Karpas-422 (cell line): ENCODE measurements around a stretch of chr18.

DNA sequence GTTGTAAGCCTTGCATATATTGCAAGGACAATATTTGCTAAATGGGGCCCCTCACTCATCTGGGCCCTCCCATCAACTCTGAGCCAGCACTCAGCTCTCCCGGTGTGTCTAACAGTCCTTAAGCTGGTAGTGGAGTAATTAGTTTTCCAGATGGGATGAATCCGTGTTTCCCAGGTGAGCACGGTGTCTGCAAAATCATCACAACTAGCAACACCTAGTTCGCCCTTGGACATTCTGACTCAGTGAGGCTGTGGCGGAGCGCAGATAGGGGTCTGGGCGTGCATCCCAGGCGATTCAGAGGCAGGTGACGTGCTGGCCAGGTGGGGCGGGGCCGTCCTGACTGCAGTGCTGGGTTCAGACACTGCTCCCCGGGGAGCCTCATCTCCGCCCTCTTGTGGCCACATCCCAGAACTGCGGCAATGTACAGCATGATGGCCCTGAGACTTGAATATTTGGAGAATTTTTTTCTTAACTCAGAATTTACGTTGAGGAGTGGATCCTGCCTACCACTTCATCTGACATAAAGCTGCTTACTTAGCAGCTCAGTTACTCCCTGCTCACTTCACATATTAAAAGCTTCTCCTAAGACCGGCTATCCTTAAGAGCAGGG is 149.4 kb downstream of the MBP start:
- PRO-cap: unidirectional peak, minus-strand start at position 244 of the sequence
- RAMPAGE, long total RNA: no peak

DNA sequence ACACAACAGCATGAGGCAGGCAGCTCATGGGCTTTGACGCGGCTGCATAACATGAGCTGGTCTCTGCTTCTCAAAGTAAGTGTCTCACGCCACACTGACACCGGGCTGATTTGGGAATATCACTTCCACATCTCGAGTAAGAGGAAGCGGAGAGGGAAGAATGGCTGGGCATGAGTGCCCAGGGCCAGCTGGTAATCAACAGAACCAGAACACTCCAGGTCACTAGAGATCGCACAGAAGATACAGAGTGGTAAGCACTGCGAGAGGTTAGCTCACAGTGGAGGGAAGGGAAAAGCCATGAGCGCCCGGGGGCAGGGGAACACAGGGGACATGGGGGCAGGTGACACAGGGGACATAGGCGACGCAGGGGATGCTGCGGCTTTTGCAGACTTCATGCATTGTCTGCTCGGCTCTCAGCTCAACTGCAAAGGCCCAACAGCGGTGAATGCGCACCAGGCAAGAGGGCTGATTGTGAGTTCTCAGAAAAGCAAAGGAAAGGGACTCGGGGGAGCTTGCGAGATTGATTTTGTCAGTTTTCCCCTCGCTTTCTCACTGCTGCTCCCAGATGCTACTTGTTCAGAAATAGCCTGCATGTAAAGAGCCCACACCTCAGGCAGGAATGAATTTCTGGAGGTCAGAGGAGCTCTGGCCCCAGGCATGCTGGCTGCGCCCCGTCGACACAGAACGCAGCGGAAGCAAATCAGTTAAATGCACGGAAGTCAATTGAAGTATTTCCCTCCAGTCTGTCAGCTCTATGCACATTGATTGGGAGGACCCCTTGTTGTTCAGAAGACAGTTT is 141.3 kb downstream of the MBP start:
- PRO-cap: no peak
- RAMPAGE, long total RNA: no peak

DNA sequence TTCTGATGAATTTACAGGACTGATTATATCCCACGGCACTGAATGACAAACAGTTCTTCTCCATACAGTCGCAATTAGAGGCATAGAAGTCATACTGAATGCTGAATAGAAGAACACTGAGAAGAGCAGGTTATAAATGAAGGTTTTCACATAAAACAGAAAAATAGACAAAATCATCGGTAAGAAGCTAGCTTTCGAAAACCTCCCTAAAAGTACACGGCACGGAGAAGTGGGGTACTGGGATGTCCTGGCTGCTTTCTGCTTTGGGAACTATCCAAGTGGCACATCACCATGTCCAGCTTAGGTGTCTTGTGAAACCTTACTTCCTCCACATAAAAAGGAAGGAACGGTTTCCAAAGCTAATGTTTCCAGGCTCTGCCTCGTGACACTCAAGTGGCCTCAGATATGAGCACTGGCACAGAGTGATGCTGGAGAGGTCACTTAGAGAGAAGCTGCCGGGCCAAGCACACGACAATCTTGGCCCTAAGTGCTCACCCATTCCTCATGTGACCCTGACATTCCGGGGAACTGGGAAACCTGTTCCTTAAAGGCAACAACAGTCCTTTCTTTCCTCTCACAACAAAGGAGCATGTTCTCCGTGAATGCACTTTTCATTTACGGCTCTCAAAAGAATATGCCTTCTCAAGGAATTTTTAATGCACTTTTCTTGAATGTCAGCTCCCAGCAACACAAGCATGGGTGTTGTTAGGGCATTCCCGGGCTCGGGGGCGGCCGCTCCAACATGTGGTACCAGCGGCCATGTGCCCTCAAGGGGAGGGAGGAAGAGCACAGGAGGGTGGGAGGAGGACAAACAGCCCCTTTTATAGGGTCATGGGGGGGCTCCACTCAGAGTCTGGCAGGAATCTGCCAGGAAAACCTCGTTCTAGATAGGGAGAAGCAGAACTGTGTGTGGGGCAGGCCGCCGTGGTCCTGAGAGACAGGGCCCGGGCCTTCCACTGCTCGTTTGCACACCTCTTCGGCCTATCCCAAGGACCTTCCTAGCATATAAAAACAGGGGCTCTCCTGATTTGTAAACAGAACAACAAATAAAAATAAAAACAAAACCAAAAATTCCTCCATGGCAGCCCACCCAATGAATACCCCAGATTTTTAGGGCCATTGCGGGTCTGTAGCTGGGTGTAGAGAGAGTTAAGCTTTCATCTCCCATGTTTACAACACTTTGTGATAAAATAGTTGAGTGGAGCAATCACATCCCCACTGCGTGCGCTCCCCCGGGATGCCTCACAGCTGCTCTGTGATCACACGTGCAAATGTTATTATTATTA is 118.6 kb downstream of the MBP start:
- PRO-cap: no peak
- RAMPAGE, long total RNA: no peak

DNA sequence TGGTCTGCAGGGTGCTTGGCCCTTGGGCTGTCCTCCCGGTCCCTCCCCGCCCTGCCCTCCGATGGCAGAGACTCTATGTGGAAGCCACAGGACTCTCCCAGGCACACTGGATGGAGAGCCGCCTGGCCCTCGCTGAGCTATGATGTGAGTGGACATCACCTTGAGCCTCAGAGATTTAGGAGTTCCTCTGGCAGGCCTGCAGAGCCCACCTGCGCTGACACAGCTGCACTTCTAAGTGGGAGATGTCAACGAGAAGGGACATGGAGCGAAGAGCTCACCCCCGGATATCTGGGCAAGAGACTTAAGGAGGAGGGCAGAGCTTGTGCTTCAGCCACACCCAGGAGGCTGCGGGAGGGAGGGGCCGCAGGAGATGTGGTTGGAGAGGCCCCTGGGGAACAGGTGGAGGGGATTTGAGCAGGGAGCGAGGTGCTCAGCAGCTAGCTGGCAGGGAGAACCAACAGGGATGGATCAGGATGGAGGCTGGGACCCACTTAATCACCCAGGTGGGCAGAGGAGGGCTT is 78.5 kb downstream of the MBP start:
- PRO-cap: no peak
- RAMPAGE, long total RNA: no peak

- PRO-cap: no peak
- RAMPAGE, long total RNA: no peak
These were observed 30.9 kb downstream of the MBP start for GRCh38 chr18:77101163-77102573.

- PRO-cap: no peak
- RAMPAGE, long total RNA: no peak
These were observed 28.5 kb downstream of the MBP start for GRCh38 chr18:77103978-77104632.

- PRO-cap: no peak
- RAMPAGE, long total RNA: no peak
These were observed 26.4 kb downstream of the MBP start for GRCh38 chr18:77105937-77106871.

DNA sequence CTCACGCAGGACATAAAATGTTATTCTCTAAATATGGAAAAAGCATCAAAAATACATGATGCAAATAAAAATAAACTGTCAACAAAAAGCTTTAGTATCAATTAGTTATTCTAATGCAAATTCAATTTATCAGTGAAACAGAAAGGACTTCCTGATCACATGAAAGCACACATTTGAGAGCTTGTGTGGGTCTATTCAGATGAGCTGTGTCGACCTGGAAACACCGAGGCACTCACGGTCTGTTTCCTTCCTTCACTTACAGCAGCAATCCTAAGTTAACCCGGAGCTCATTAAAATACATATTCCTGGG is 9.3 kb downstream of the MBP start:
- PRO-cap: no peak
- RAMPAGE, long total RNA: no peak

DNA sequence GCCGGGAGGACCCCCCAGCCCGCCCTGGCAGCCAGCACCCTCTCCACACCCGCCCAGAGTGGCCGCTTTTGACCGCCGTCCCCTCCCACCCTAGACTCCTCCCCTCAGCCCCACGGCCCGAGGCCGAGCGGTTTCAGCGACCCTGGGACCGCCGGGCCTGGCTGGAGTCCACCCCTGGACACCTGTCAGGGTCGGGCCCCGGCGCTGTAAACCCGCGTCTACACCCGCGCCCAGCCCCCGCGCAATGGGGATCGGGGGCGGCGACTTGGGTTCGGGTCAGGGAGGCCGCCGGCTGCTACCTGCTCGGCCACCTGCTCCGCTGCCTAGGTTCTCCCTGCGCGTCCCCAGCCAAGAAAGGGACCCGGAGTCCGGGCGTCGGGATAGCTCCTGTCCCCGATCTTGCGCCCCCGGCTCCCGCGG is 515 bp downstream of the MBP start:
- PRO-cap: unidirectional peak, minus-strand start at position 42 of the sequence
- RAMPAGE, long total RNA: no peak

- PRO-cap: no peak
- RAMPAGE, long total RNA: no peak
These were observed 744.0 kb downstream of the GALR1 start for GRCh38 chr18:77993463-77994138.

- PRO-cap: unidirectional peak, plus-strand start at chr18:79522684
- RAMPAGE, long total RNA: no peak
These were observed 126.7 kb downstream of the NFATC1 start for GRCh38 chr18:79522267-79522905.

DNA sequence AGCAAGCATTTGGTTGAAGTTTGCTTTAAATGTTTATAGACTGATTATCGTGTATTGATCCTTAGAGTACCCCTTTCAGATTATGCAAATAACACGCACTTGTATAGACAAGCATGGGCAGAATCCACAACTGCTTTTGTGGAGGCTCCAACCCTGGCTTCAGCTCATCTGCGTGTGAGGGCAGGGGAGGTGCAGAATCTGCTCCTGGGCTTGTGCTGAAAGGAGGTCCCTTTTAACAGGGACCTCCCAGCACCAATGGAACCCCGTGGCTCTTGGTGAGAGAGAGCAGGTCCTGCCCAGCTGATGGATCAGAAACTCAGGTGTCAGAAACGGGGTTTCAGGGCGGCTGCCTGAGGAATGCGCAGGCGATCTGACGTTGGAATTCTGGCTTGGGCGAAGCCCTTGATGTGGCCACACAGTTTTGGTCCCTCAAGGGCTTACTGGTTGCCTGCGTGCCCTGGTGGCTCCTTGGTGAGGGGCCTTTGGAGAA is 3.7 kb downstream of the CTDP1 start:
- PRO-cap: no peak
- RAMPAGE, long total RNA: no peak

GRCh38 chr18:79685287-79685800 is 5.7 kb downstream of the CTDP1 start:
- PRO-cap: no peak
- RAMPAGE, long total RNA: no peak

DNA sequence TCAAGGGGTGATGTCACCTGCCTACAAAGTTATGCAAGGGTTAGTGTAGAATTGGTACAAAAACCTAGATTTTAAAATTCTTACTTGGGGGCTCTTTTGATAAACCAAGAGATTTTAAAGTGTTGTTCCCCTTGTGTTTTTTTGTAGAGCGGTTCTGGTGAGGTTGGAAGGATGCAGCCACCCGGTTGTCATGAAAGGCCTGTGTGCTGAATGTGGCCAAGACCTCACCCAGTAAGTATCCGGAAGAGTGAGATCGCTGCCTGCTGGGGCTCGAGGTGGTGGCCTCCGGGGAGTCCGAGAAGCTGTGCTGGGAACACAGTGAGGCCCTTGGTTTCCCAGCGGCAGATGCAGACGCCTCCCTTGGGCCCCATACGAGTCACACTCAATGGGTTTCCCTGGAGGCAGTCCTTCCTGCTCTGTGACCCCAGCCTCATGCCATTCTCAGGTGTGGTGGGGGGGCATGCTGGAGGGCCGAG is 15.5 kb downstream of the CTDP1 start:
- PRO-cap: no peak
- RAMPAGE, long total RNA: no peak

DNA sequence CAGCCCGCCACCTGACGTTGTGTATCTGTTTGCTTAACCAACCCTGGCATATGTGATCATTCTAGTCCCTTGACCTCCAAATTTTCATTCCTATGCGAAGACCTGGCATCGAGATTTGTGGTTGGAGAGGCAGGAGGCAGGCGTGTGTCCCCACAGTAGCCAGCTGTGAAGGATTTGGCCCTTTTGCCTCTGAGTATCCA is 31.5 kb downstream of the CTDP1 start:
- PRO-cap: no peak
- RAMPAGE, long total RNA: no peak

- PRO-cap: no peak
- RAMPAGE, long total RNA: no peak
These were observed 11.5 kb downstream of the SLC66A2 start for GRCh38 chr18:79939834-79940377.

- PRO-cap: no peak
- RAMPAGE, long total RNA: no peak
These were observed 761 bp downstream of the SLC66A2 start for GRCh38 chr18:79950570-79951213.

DNA sequence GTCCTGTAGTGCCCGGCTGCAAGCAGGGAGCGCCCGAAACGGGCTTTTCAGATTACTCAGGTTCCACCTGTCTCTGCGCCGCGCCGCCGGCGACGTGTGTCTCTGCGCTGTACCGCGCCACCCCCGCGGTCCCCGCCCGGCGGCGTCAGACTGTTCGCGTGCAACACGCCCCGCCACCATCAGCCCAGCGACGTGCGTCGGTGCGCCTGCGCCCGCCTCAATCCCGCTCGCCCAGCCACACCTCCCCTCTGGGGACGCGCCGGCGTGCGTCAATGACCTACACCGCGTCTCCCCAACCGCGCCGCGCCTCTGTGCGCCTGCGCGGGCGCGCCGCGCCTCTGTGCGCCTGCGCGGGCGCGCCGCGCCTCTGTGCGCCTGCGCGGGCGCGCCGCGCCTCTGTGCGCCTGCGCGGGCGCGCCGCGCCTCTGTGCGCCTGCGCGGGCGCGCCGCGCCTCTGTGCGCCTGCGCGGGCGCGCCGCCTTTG is 15.1 kb upstream of the PARD6G start:
- PRO-cap: no peak
- RAMPAGE, long total RNA: no peak